Melanocyte of skin (primary cell): ENCODE measurements around a stretch of chr15.

- CAGE, long polyA plus RNA, 2 experiments = no peak in any of the 2 experiments
These were observed 8.6 kb downstream of the B2M start for GRCh38 chr15:44720100-44720176.

DNA sequence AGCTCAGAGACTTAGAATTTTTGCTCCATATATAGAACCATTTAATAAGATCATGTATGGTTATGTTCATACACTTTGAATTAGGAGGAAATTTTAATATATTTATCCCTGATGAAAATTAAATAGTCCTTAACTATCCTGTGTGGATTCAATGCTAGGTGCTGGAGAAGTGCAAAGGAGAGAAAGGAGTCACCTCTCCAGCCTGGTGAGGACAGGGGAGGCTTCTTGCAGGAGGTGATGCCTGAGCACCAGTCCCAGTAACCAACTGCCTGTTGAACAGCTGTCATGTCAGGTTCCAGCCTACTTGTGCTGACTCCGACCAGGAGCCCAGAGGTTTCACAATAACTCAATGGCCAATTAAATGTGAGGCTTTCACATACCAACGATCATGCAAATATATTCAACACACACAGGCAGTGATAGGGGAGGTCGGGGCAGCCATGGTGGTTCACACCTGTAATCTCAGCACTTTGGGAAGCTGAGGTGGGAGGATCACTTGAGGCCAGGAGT is 7.7 kb downstream of the SORD start:
- CAGE, long polyA plus RNA, 2 experiments = no peak in any of the 2 experiments

DNA sequence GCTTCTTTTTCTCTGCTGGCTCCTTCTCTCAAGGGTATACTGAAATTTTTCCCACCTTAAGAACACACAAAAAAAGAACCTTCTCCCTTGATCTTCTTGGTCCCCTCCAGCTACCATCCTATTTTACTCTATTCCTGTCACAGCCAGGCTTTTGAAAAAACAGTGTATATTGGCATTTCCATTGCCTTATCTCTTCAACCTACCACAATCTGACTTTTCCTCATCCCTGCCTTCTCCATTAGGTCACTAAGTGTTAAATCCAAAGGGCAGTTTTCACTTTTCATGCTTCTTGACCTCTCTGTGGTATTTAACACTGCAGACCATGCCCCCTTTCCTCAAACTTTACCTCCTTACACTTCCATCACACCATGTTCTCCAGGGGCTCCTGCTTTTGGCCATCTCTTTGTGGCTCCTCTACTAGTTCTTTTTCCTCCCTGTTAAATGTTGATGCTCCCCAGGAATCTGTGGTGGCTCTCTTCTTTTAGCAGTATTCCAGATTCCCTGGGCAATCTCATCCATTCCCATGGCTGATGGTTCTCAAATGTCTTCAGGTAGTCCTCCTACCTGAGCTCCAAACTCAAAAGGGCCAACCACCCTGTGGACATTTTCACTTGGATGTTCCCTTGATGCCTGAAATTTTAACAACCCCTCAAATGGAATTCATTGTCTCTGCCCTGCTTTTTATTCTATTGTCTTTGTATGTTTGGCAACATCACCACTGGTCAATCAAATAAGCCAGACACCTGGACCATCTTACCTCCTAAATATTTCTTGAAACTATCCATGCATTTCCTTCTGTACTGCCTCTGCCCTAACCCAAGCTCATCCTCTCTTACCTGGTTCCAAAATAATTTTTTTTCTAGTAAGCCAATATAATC is 4.1 kb downstream of the DUOXA1 start:
- CAGE, long polyA plus RNA, 2 experiments = no peak in any of the 2 experiments

DNA sequence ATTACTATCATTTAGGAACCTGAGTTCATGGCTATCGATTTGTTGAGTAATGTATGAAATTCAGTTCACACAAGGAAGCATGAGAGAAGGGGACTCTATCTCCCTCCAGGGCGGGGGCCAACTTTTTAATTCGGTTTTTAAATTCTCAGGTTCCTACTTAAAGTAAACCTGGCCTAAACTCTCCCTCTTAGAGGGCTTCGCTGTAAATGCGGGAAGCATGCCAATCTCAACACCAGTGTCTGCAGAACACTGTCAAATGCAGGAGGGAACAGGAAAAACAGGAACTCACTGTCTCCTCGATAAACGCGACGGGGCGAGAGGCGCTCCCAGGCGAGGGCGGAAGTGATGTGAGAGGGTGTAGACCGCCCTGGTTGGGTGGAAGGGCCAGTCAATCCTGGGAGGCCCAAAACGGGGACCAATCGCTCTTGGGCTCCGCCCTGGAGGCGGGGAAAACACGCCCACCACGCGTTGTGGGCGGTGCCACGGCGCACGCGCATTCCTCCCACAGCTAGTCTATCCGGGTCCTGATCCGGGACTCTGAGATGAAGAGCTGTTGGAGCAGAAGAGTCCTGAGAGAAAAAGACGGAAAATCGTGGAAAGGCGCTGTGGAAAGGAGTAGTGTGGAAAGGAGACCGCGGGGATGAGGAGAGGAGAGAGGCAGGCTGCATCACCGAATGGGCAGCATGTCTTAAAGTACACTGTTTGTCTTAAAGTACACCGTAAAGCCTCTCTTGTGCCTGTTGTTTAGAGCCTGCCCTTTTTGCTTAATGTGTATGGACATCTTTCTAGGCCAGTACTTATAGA is 27.1 kb downstream of the SLC28A2 start:
- CAGE, long polyA plus RNA, 2 experiments = no peak in any of the 2 experiments

DNA sequence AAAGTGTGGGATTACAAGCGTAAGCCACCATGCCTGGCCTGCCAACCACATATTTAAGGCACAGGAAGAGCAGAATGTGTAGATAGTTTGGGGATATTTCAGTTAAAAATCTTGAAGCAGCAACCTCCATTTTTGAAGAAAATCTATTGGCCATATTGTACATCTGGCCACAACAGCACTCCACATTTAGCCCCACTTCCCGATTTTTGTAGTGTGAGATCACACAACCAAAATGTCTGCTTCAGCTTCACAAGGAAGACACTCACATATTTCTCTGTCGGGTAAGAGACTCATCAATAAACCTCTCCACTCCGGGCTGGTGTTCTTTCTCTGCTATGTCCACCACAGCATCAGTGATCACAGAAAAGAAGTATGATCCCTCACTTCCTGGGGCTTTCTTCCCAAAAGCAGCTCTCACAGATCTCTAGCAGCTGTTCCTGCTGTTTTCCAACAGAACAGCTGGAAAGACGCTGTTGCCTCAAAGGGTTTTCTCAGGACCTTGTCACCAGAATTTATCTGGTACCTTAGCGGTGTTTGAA is 46.5 kb downstream of the GATM start:
- CAGE, long polyA plus RNA, 2 experiments = no peak in any of the 2 experiments

- CAGE, long polyA plus RNA, 2 experiments = no peak in any of the 2 experiments
These were observed 9.2 kb downstream of the C15orf48 start for GRCh38 chr15:45439680-45439926.

DNA sequence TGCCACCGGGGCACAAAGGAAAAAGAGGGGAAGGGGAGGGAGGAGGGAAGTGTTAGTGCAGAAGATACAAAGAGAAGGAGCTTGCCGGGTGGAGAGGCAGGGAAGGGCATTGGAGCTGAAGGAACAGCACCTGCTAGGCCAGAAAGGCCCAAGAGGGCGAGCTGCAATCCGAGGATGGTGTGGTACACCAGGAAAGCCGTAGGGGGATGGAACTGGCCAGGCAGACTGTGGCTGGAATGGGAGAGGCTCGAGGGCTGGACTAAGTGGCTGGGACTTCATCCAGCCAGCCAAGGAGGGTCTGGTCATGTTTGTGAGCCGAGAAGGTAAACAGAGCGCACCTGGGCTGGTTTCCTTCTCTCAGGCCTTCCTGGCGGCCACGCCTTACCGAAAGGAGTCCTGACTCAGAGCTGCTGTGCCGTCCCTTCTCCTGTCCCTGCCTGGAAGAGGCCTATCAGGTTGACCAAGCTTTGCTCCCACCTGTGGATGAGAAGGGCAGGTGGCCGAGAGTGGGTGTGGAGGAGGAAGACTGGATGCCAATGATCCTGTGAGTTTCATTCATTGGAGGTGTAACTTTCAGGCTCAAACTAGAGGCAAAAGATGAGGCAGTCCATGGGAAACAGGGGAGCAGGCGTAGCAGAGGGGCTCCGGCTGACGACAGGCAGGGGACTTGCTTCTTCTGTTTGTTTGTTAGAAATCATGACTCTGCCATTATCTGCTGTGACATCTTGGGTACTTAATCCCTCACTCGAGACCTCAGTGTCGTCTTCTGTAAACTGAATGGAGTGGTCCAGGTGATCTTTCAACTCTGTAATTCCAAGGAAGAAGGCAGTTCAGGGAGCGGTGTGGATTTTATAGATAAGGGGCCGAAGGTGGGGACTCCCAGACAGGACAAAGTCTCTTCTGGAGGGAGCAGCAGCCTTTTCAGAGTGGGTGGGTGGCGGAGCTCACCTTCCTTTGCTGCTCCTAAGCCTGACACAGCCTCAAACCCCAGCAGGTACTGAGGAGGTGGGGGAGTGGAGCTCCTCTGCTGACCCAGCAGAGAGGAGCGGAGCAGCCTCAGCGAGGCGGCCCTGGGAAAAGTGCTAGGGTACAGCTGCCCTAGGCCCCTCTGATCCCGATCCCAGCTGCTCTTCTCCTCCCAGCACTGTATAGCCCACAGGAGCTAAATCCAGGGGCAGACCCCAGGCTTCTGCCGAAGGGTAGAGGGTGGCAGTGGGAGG is 19.7 kb downstream of the C15orf48 start:
- CAGE, long polyA plus RNA, 2 experiments = no peak in any of the 2 experiments

DNA sequence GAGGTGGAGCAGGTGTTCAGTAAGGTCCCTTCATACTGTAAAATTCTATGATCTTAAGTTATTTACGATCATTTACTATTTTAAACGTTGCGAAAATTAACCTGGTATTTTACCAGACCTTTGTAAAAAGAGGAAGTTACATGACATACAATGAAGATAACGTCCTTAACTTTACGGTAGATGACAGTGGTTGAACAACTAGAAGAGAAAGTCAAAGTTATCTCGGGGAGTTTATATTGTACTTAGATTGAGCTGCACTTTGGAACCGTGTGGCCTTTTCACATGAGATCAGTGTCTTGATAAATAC is 1.1 kb downstream of the SLC30A4 start:
- CAGE, long polyA plus RNA, 2 experiments = no peak in any of the 2 experiments

GRCh38 chr15:45521859-45522713 is 469 bp downstream of the SLC30A4 start:
- CAGE, long polyA plus RNA, 2 experiments = no peak in any of the 2 experiments

- CAGE, long polyA plus RNA, 2 experiments = no peak in any of the 2 experiments
These were observed 940 bp downstream of the SQOR start for GRCh38 chr15:45635699-45636238.

- CAGE, long polyA plus RNA, 2 experiments = no peak in any of the 2 experiments
These were observed 13.8 kb downstream of the SQOR start for GRCh38 chr15:45648440-45649286.

- CAGE, long polyA plus RNA, 2 experiments = no peak in any of the 2 experiments
These were observed 24.6 kb downstream of the SQOR start for GRCh38 chr15:45659434-45659837.

- CAGE, long polyA plus RNA, 2 experiments = no peak in any of the 2 experiments
These were observed 417.3 kb upstream of the SEMA6D start for GRCh38 chr15:47299874-47300564.

DNA sequence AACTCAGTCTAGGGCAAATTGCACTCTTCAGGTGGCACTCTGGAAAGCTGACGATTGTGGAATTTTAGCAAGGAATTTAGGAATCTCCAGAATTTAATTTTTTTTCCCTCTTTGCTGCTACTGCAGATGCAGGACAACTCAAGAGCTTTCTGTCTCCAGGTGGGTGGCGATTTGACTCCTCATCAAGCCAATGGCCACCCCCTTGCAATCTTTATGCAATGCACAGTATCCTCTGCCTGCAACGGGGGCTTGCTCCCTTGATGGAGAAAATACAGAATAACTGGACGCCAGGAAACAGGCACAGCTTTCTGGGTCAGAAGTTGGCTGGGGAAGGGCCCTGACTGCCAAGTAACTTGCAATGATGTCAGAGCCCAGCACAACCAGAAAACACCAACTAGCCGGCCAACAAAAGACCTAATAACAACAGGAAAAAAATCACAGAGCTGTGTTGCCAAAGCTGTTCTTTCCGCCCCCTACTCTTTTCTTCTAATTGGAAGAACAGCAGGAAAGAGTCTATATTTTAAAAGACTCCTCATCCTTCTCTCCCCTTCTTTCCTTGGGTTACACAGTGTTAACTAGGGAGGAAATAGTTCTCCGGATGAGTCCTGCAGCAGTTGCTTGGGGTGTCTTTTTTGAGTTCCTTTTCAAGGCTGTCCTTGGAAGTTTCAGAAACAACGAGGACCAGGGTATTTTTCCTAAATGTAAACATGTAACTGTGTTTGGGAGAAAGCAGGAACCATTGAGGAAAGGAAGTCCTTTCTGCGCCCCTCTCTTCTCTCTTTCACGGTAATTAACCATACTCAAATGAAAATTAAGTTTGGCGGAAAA is 1.4 kb upstream of the SEMA6D start:
- CAGE, long polyA plus RNA, 2 experiments = no peak in any of the 2 experiments

DNA sequence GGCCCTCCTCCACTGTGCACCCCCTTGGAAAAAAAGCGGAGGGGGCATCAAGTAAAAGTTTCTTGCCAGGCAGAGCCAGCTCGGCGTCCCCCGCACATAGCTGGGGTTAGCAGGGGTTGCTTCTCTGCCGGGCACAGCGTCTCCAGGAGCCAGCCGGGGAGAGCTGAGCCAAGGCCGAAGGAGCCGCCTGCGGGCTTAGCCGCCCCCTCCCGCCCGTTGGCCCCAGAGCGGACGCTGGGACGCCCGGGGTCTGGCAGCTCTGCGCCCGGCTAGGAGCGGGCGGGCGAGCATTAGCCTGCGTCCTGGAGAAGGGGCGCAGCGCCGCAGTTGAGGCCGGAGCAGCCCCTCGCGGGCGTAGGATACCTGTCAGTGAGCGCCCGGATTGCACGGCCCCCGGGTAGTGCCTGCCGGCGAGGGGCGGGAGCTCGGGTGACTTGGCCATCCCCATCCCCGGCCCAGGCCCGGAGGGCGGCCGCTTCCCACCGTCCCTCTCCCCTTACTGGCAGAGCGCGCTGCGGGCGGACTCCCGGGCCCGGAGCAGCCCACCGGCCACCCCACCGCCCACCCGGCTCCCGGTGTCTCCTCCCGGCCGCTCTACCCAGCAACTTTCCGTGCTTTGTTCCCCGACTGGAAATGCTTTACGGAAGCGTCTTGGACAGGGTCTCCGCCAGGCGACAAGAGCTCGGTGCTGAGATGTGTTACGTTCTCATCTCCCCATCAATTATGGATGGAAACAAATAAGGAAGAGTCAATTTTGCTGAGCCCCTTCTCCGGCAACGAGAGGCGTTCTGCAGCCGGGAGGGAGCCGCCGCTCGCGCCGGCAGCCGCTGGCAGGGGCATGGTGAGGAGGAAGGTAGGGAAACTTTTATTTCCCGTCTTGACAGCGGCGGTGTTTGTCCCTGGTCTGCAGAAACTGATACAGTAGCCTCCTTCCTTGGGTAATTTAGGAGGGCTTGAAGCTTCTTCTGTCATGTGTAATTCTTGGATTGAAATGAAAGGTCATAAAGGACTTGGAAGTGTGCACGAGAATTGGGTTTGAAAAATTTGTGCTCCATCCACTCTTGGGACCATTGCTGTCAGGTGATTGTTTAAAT is 1.1 kb downstream of the SEMA6D start:
- CAGE, long polyA plus RNA, 2 experiments = no peak in any of the 2 experiments

GRCh38 chr15:47722252-47722511 is 4.9 kb downstream of the SEMA6D start:
- CAGE, long polyA plus RNA, 2 experiments = no peak in any of the 2 experiments

DNA sequence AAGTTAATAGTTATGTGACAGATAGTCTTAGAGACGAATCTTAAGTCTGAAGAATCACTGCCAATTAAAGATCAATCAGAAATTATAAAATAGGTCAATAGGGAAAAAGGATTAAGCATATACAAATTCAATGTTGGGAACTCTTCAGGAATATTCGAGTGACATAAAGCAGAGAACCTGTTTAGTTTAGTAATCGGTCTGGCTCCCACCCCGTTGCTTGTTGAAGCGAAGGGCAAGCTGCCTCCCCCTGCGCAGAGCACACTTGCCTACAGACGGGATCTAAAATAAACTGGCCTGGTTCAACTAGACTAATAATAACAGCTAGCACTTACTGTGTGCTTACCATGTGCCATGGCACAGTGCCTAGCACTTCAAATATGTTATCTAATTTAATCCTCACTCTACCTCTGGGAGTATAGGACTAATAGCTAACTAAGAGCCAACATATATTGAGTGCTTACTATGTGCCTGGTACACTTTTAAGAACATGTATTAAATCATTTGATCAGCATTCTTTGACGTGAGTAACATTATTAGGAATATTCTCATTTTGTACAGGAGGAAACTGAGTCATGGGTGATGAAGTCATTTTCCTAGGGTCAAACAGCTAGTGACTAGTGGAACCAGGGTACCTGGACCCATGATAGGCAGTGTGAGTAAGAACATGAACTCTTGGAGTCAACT is 8.7 kb downstream of the SEMA6D start:
- CAGE, long polyA plus RNA, 2 experiments = no peak in any of the 2 experiments

DNA sequence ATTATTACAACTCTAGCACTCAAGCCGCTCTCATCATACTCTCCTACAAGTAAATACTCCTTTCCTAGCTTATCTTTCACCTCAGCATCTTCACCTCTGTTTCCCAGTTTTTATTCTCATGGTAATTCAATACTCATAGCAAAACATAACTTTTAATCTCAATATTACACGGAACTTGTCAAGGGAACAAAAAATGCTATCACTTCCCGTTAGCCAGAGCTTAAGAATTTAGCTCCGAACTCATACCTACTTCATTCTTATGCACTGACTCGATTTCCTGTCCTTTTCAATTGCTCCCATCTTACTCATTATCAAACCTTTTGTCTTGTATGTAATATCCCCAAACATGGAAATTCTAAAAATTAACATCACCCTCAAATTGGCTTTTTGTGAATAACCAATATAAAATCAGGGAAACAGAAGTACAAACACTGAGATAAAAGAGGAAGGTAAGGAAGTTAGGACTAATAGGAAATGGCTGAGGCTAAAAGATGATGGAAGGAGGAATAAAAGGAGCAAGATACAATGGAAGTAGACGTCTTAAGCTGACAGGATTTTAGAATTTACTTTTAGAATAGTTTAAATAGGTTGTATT is 28.2 kb downstream of the MYEF2 start:
- CAGE, long polyA plus RNA, 2 experiments = no peak in any of the 2 experiments

GRCh38 chr15:48159352-48160254 is 18.5 kb downstream of the MYEF2 start:
- CAGE, long polyA plus RNA, 2 experiments = no peak in any of the 2 experiments

DNA sequence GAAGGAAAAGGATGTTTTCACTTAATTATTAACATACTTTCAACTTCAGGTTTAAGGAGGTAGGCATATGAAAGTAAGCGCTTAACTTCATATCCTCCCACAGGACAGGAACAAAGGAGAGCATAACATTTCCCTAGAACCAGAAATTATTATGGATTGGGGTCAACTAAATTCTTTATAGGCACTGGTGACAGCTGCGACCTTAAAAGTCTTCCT is 1.1 kb downstream of the MYEF2 start:
- CAGE, long polyA plus RNA, 2 experiments = no peak in any of the 2 experiments